Bronchus (tissue), 1 donor: ENCODE data around the genes MAGEB6B, DCAF8L2, FAM47C and CYBB.

DNA sequence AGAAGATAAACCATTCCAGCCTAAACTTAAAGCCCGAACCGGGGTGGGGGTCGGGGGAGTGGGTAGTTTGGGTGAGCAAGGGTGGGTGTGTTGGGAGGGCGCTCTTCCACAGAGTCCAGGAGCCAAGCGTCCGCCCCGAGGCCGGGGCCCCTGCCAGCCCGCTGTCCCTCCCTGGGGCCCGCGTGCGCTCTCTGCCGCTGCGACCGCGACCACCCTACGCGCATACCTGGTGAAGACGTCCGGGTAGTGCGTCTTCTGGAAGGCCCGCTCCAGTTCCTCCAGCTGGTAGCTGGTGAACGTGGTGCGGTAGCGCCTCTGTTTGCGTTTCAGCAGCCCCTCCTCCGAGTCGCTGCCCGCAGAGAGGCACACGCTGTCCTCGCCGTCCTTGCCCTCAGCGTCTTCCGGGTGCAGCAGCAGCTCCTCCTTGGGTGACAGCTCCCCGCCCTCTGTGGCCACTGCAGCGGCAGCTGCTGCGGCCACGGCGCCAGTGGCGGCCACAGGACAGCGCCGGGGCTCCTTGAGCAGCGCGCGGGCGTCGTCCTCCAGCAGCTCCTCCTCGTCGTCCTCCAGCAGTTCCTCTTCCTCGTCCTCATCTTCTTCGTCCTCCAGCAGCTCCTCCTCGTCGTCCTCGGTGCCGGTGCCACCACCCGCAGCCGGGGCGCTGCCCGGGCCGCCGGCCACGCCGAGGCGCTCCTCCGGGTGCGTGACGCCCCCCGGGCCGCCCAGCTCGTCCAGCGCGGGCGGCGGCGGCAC lies 2.9 kb downstream of the ARX start:
- PRO-cap, result bidirectional peak, plus-strand start at position 466 of the sequence, minus-strand start at position 357 of the sequence

DNA sequence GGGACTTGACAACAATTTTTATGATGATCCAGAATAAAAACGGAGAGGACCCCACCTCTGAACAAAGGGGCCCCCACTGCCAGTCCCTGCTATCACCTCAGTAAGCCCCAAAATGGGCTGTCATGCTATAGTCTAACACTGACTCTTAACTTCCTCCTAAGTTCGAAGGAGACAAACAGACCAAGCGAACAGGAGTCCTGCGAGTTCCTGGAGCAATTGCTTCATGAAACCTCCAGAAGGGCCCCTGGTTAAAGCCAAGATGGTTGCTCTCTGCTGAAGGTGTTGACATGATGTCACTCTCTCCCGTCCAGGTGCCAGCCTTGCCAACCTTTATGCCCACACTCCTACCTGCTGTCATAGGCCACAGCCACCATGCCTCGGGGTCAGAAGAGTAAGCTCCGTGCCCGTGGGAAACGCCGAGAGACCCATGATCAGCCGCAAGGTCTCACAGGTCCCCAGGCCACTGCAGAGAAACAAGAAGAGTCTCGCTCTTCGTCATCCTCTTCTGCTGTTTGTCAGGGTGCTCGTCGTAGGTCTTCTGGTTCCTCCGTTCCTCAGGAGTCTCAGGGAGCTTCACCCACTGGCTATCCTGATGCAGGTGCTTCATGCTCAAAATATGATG lies at the start of gene MAGEB6B:
MAGEB6B (plus strand) TSS at position 373 of the 622 bp plus-strand sequence.
- PRO-cap, result no peak

GRCh38 chrX:26227721-26228009 lies 11.7 kb downstream of the MAGEB5 start:
- PRO-cap, result unidirectional peak, minus-strand start at chrX:26227939

- PRO-cap, result no peak
Measured at GRCh38 chrX:27350504-27351042, 112.6 kb downstream of the PPP4R3C start.

- PRO-cap, result no peak
Measured at GRCh38 chrX:27590051-27590592, at the start of gene DCAF8L2. DCAF8L2 (plus strand) TSS chrX:27590344.

DNA sequence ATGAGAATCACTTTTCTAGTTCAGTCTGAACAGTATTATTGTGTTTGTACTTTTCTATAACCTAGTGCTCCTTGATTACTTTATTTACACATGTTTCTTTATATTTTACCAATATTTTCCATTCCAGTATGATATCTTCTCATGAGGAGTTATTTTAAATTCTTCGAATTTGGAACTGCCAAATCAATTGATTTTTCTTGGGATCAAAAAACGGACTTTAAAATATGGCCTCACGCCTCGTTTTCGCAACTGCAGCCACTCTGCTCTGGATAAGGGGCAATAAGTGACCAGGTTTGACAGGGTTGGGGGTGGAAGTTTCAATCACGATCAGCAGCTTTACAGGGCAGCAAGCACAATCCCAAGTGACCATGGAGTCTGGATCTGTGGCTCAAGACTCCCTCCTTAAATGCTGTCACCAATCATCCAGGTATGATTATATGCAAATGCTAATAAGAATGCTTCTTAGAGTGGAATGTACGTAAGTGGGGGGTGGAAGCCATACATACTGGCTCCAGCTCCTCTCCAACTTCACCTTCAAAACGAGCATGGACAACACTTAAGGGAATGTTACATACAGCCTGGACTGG lies 176.8 kb upstream of the DCAF8L1 start:
- PRO-cap, result no peak

- PRO-cap, result no peak
Measured at GRCh38 chrX:28586052-28586775, 1.0 kb upstream of the IL1RAPL1 start.

DNA sequence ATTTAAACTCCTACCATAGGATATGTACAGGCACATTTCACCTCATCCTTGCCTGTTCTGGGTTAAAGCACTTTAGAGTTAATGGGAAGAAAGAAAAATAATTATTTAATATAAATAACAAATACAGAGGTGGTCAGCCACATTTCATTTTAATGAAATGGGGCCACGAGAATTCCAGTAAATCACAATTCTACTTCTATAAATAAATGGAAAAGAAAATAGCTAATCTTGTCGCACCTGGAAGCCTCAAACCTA lies 176.8 kb downstream of the IL1RAPL1 start:
- PRO-cap, result no peak

GRCh38 chrX:30572998-30573628 lies 4.5 kb downstream of the TASL start:
- PRO-cap, result no peak

DNA sequence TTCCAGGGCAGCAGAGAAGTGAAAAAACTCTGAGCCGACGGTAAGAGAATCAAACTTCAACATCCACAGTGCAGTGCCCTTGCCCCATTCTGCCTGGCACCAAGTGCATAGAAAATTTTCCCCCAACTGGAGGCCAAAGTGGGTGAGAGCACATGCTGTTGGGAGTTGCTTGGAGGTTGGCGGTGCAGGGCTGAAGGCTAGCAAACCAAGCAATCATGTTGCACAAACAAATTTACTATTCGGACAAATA lies 36.1 kb upstream of the GK start:
- PRO-cap, result no peak

DNA sequence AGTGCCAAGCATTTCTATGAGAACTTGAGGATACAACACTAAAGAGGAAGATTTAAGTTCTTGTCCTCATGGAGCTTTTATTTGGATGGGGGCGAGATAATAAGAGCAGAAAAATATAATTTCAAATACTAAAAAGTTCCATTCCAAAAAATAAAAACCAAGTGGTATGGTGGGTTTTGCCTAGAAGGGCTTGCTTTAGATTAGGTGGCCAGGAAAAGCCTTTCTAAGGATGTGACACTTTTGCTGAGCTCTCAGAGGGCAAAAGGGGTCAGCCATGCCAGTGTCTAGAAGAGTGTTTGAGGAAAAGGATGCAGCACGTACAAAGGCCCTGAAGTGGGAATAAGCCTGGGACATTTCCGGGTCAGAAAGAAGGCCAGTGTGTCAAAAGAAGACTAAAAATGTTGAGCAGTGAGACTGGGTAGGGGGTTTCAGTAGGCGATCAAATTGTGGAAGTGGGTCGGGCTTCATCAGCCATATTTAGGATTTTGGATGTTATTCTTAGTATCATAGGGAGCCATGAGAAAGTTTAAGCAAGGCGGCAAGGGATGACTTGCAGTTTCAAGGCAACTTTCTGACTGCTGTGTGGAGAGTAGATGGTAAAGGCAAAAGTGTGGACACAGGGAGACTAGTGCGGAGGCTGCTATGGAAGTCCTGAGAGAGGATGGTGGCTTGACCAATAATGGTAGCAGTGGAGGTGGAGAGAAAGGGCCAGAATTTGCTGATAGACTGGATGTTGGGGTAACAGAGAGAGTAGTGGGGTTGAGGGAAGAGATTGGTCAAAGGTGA lies 15.2 kb downstream of the GK start:
- PRO-cap, result no peak

DNA sequence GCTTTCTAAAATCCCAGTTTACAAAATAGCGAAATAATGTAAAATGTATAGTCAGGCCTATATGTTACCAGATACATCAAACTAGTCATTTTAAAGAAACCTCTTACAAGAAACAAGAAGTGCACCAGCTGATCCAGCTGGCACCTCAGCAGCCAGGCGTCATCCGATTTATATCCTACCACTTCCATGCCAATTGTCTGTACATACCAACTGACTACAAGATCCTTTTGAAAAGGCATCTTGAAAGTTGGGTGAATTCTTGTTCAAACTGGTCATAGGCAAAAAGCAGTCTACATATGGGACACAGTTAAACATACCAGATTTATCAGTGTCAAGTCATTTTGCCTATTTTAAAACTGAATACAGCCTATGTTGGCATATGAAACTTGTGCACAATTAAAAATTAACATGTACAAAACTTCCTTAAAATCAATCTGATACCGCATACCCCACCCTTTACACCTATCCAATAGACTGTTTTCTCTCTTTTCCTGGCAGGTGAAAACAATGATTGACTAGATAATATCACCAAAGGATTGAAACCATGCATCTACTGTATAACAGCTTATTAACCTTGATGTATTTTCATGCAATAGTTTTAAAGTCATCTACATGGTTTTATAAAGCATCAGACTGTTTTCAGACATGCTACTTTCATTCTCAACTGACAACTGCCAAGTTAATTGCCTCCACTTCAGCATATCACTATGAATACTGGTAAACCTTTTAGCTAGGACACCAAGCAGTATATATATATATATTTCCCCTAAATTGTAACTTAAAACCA lies 60.2 kb downstream of the TAB3 start:
- PRO-cap, result no peak

DNA sequence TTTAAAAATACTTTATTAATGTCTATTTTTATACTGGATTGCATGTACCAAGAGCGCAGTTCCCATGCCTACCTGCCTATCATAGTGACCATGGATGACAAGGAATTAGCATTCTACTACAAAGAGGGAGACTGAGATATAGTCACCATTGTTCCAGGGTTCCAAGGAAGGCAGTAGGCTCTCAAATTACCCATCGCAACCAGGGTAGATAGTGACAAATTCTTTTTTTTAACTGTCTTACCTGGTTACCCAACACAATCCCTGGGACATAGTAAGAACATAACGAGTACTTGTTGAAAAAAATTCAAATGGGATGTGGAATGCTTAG lies 618.0 kb downstream of the DMD start:
- PRO-cap, result no peak

DNA sequence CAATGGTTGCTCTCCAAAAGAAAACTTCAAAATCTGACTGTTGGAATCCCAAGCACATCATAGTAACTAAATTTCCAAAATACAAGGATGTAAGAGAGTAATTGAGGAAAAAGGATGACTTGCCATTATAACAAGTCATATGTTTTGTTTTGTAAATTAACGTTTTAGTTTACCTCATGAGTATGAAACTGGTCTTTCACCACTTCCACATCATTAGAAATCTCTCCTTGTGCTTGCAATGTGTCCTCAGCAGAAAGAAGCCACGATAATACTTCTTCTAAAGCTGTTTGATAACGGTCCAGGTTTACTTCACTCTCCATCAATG lies 566.6 kb downstream of the DMD start:
- PRO-cap, result no peak

GRCh38 chrX:36963937-36964256 lies 44.3 kb upstream of the FAM47C start:
- PRO-cap, result no peak

- PRO-cap, result no peak
Measured at GRCh38 chrX:37008285-37008519, at the start of gene FAM47C. FAM47C (plus strand) TSS chrX:37008366.

DNA sequence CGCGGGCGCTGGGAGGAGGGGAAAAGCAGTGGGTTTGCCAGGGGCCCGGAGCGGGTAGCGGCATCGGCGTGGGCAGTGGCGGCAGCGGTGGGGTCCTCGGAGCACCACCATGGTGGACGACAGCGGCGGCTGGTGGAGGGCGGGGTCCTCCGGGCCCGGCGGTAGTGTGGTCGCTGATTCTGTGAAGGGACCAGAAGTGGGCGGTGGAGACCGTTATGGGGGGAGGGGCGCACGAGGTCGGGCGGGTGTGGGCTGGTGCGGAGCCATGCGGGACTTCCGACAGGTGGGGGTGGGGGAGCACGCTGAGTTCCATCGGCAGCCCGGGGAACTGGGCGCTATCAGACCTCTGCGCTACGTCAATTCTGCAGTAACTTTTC lies 35.4 kb downstream of the FAM47C start:
- PRO-cap, result no peak

DNA sequence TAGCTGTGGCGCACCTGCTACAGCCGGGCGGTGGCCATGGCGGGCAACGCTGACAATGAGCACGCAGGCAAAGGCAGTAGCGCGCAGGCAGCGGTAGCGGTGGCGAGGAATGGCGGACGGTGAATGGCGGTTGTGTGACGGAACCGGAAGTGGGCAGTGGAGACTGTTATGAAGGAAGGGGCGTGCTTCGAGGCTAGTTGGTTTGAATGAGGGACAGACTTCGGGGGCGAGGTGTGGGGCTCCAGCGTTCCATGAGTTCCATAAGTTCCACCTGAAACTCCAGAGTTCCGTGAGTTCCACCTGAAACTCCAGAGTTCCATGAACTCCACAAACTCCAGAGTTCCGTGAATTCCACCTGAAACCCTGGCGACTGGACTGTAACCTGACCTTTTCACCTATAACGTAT lies 70.2 kb downstream of the FAM47C start:
- PRO-cap, result no peak

- PRO-cap, result no peak
Measured at GRCh38 chrX:37779748-37780282, at the start of gene CYBB. CYBB (plus strand) TSS chrX:37780059.

DNA sequence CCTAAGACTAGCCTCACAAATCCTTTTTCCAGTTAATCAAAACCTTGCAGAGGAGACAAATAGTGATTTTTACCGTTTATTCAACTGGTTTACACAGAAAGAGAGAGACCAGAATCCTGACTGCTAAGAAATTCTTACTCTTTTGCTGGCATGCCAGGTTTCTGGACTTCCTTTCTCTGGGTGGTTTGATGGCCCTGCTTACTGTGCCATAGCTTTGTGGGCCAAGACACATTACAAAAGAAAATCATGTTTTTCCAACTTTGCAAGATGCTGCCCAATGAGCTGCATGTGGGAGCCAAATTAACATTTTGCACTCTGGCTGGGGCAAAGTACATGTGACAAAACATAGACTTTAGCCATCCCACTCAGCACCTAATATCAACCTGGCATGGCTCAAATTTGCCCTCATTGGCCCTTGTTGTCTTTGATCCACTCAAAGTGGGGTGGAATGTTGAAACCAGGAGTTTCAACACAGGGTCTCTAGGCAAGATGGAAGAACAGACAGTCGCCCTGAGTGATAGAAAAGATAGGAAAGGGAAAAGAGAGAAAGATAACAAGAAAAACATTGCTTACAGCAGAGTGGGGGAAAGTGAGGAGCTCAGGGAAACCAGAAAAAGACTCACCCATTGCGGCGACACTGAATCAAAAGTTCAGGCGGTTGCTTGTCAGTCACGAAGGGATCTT lies 40.0 kb upstream of the DYNLT3 start:
- PRO-cap, result no peak